Tibial artery (tissue), 1 donor: ENCODE measurements around a stretch of chr9.

DNA sequence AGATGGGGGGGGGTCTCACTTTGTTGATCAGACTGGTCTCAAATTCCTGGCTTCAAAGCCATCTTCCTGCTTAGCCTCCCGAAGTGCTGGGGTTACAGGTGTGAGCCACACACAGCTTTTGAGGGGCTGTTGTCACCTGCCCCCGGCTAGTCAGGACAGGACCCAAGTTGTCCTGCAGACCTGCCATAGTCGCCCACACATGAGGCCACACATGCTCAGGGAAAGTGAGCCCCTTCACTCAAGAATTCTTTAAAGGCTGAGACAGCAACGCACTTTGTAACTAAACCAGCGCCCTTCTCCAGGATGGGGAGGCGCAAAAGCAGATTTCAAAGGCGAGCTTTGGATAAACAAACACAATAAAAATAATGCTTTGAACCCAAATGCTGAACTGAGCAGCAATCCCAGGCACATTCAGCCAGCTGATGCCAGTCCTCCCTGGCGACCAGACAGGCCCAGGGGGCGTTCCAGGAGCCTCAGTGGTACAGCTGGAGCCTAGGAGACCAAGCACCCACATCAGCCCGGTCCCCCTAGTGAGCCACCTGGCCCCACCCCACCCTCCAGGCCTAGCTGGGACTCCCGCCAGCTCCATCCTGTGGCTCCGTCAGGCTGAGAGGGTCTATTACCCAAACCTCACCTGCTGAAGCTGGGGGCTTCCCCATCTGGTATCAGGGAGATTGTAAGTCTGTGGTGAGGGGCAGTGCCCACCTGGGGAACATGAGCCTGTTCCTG, 17.0 kb downstream of the C9orf50 start:
- PRO-cap = no peak

GRCh38 chr9:129635098-129635498, 6.9 kb downstream of the ASB6 start:
- PRO-cap = no peak

DNA sequence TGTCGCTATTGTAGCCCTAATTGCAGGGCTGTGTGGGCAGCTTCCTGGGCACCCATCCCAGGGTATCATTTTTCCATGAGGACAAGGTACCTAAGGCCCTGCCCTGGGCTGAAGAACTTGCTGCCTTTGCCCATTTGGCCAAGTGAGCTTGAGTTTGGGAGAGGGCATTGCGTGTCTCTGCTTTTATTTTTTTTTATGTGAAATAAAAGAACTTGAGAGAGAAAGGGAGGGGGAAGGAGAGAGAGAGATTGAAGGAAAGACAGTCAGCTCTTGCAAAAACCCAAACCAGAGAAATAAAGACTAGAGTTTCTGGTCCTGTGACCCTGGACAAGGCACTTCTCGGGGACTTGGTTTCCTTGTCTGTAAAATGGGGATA, 26.7 kb downstream of the PTGES start:
- PRO-cap = no peak

DNA sequence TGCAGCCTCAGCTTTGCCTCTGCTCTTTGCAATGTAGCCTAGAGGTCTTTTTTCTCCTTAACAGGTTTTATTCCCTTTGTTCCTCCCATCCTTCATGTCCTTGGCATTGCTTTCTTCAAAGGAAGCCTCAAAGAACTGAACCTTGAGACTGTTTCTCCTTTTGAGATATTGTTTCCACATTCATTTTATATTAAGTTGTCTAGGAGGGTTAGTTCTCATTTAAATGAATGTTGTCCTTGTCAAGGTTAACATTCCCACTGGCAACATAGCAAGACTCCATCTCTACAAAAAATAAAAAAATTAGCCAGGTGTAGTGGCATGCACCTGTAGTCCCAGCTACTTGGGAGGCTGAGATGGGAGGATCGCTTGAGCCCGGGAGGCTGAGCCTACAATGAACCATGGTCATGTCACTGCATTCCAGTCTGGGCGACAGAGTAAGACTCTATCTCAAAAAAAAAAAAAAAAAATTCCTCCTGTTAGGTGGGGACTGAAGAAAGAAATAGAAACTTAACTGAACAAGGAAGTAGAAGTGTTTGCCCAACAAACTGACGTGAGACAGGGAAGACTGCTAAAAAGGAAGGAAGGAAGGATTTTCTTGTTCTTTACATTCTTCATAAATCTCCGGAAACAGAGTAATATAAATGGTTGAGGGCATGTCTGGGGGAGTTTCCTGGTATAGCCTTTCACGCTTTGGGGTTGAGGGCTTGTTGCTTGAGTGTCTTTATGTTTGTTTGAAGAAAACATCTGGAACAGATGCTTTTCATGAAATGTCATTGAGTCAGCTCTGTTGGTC, 2.9 kb downstream of the TOR1B start:
- PRO-cap = no peak

DNA sequence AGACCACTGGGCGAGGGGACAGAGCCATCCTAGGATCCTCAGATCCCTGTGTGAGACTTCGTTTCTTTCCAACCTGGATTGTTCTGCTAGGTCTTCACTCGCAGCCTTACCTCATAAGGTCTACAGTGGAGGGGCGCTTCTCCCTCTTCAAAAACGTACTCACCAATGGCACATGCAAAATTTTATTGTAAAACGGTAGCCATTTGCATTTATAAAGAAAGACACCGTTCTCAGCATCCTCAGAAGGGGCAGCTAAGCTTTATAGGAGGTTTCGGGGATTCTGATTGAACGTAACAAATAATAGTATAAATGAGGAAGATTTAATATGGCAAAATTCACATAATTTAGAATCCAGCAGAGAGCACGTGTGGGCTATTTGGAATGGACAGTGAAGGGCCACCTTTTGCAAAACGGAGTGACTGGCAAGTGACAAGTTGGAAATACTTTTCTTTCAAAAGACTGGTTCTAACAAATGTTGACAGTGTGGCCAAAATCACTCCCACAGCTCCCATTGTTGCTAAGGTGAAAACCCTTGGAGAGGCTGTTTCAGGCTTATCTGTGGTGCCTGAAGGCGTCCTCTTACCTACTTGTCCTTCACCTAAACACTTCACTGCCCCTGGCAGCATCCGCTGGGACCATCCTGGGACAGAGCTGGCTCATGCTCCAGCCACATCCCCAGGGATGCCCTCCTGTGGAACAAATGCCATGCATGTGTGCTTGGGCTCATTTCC, 10.0 kb downstream of the TOR1B start:
- PRO-cap = no peak

GRCh38 chr9:129822206-129822645, 1.7 kb downstream of the TOR1A start:
- PRO-cap = no peak

DNA sequence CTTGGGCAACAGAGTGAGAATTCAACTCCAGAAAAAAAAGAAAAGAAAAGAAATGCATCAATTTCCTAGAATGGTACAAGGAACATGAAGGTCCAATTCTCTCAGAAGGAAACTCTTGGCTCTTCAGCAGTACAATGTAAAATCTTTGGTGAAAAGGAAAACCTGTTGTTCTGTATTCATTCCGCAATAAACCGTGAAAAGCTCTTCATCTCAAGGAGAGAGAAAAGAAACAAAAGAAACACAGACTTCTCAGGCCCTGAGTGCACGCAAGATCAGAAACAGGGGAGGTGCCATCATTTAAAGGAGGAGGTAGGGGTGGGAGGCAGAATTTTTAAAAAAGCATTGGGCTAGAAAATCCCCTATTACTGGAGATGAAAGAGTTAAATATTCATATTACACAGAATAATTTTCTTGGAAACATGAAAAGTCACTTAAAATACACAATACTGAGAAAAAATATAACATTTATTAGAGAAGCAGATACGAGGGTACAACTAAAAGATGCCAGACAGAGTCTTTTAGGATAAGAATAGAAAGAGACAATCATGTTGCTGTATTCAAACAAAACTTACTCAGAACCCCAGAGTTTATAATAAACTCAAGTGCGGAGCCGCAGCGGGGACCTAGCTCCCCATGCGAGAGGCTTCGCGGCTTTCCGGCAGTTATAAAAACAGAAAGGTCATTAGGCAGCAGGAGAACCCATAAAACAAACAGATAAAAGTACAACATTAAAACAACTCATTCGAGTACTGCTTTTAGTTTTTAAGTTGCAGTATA, 56.4 kb downstream of the USP20 start:
- PRO-cap = no peak

- PRO-cap = no peak
These were observed 84.5 kb downstream of the USP20 start for GRCh38 chr9:129919841-129920133.

DNA sequence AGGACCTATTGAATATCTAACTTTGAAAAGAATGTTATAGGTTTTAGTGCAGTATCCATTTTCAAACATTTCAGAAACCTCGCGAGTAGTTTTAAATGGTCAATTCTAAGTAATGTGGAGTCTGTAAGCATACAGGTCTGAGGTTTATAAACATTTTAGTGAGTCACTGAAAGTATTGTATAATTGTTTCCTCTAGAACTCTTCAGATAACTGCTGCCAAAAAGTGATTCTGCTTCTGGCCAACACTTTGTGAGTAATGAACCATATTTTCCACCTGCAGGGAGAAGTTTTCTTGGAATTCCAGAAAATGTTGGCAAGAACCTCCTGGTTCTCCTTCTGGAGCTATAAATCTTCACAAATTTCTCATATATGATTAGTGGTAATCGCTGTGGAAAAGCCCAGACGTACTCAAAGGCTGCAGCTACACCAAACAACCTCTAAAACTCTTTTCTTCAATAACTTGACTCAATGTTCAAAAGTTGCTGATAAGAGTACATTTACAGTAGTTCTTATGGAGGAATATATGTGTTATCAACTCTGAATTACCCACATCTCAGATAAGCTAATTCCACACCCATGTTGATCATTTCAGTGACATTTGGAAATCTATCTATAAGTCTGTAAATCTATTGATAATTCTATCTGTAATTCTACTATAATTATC, 74.2 kb downstream of the FNBP1 start:
- PRO-cap = no peak

DNA sequence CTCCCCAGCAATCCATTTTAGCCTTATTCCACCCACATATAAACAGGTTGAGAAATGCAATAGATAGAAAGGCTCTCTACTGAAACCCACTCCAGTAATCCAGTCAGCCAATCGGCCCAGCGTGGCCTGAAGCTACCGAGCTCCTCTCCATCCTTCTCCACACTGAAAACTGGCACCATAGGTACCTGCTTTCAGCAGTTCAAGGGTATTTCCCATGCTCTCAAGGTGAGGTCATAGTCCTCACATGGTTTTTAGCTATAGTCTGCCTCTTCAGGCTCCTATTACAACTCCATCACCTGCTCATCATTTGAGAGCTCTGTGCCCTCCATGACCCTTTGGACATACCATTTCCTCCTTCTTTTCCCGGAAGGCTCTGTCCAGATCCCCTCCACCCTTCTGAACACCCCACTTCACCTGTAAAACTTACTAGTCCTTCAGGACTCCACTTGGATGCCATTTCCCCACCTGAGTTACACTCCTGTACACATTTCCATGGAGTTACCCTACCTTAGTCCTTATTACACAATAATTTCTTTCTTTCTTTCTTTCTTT, 11.8 kb downstream of the FNBP1 start:
- PRO-cap = no peak

GRCh38 chr9:130232916-130233666, 32.5 kb upstream of the HMCN2 start:
- PRO-cap = no peak

GRCh38 chr9:130318034-130318576, 52.5 kb downstream of the HMCN2 start:
- PRO-cap = unidirectional peak, minus-strand start at chr9:130318174

DNA sequence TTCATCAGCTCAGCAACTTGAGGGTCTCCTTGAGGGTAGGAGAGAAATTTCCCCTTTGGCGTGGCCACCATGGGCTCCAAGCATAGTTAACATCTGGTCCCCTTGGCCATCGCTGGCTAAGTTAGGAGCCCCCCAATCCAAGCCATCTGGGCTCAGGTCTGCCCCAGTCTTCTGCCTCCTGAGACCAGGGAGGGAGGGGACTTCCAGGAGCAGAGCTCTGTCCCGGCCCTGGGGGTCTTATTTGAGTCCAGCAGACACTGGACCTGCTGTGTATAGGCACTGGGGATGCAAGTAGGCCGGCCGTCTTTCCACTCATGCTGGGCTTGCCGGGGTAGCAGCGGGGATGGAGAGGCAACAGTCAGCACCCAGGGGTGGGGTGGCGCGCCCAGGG, 88.6 kb downstream of the HMCN2 start:
- PRO-cap = no peak

DNA sequence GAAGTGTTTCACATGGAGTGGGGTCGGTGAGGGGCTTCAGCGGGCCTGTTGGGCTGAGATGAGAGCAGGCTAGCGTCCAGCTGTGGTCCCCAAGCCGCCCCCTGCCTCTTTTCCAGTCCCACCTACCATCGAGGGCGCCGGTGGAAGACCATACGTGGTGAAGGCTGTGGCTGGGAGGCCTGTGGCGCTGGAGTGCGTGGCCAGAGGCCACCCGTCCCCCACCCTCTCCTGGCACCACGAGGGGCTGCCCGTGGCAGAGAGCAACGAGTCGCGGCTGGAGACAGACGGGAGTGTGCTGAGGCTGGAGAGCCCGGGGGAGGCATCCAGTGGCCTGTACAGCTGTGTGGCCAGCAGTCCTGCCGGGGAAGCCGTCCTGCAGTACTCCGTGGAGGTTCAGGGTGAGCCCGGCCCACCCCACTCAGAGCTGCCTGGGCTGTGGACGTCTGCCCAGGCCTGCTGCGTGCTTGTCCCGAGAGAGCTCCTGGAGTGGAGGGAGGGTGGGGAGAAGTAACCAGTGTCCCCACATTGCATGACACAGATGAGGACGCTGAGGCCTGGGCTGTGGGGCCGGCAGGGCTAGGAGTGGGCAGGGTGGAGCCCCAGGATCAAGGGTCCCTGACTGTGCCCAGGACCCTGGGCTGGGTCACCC, 89.2 kb downstream of the HMCN2 start:
- PRO-cap = bidirectional peak, plus-strand start at position 266 of the sequence, minus-strand start at position 230 of the sequence; bidirectional peak, plus-strand start at position 537 of the sequence, minus-strand start at position 385 of the sequence

GRCh38 chr9:130576213-130576539, 3.2 kb upstream of the FUBP3 start:
- PRO-cap = no peak

- PRO-cap = bidirectional peak, plus-strand start at chr9:130681414, minus-strand start at chr9:130681295; unidirectional peak, plus-strand start at chr9:130681854
These were observed 12.3 kb upstream of the EXOSC2 start for GRCh38 chr9:130681092-130681936.

GRCh38 chr9:130823210-130824532, 11.4 kb upstream of the ABL1 start:
- PRO-cap = no peak

DNA sequence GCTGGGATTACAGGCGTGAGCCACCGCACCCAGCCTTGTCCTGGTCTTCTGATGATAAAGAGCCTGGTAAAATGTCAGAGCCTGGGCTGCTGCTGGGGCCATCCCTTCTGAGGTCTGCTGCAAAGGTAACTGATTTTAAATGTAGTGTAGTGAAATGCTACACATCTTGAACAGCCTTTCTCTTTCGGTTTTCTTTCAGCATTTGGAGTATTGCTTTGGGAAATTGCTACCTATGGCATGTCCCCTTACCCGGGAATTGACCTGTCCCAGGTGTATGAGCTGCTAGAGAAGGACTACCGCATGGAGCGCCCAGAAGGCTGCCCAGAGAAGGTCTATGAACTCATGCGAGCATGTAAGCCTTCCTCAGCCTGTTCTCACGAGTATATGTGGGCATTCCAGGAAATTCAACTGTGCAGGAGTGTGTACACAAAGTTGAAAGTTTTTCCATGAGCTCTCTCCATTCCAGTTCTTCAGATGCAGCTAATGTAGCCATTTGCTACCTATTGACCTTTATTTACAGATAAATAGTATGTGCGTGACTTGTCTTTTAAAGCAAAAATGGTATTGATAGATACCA, 18.3 kb downstream of the QRFP start:
- PRO-cap = no peak

DNA sequence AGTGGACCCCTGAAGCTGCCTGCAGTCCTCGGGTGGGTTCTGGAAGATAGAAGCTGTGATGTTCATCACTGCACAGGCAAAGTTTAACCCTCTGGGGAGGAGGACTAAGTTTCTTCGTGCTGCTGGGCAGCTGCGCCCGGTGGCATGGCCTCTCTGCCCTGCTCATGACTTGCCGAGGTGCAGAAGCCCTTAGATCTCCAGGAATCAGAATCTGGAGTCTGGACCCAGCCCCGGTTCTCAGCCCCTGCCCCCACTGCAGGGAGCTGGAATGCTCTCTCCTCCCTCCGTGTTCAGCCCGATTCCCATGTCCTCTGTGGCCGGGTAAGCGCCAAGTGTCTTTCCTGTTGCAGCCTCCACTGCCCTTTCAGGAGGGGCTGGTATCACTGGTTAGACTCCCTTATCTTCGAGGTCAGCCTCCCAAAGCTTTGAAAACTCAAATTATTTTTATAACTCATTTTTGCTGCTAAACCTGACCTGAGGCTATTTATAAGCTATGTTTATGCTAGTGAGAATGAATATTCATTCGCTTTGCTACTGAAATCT, 1.7 kb downstream of the LAMC3 start:
- PRO-cap = no peak

- PRO-cap = no peak
These were observed 11.1 kb upstream of the AIF1L start for GRCh38 chr9:131085216-131085642.